ENCODE results near the genes TSHZ2 and BCAS1.

- PRO-cap = no peak
Measured at GRCh38 chr20:51768766-51769185, 586 bp upstream of the ATP9A start.

GRCh38 chr20:52727648-52728032 lies 244.5 kb upstream of the TSHZ2 start:
- PRO-cap = no peak

DNA sequence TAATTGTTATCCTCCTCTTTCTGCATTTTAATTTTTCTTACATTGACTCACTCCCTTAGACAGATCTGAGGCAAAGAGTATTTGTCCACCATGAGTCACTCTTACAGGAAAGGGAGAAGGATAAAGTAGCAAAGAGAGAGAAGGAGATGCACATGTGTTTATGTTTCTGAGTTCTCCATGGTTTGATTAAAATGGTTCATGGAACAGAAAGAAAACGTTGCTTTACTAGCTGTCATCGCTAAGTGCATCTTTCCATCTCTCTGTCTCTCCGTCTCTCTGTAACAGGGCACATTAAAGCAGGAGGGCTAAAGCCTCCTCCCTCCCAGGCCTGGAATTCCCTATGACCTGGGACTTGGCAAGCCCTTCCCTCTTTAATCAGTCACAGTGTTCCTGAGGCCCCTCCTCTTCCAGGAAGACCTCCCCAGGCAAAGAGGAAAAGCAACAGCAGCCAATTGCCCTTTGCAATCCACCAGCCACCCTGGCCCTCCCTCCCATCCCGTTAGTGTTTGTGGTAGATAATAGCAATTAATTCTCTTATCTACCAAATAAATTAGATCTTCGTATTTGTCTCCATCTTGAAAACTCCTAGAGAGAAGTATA lies 112.8 kb upstream of the TSHZ2 start:
- PRO-cap = no peak

- PRO-cap = bidirectional peak, plus-strand start at chr20:52972155, minus-strand start at chr20:52972090
Measured at GRCh38 chr20:52971866-52972540, at the start of gene TSHZ2. Gene TSHZ2 (plus strand): TSS chr20:52972358.

DNA sequence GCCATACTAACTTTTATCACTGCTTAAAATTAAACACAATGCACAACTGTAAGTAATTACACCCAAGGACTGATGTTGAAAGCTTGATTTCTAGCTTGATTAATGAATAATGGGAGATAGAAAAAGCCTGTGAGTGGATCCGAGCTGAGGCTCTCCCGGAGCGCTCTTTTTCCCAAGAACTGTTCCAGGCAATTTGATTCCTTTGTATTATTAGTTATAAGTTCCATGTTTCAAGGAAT lies 3.6 kb downstream of the TSHZ2 start:
- PRO-cap = no peak

DNA sequence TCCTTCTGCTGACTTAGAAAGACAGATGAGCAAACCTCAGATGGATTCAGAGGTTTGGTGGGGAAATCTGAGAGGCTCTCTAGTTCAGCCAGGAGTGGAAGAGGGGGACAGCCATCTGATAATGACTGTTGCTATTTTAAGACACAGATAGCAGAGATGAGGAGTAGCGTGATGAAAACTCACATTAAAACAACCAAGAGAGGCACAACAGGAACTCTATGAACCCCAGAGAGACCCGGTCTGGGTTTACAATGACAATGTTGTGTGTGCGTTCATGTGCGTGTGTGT lies 28.7 kb downstream of the TSHZ2 start:
- PRO-cap = no peak

DNA sequence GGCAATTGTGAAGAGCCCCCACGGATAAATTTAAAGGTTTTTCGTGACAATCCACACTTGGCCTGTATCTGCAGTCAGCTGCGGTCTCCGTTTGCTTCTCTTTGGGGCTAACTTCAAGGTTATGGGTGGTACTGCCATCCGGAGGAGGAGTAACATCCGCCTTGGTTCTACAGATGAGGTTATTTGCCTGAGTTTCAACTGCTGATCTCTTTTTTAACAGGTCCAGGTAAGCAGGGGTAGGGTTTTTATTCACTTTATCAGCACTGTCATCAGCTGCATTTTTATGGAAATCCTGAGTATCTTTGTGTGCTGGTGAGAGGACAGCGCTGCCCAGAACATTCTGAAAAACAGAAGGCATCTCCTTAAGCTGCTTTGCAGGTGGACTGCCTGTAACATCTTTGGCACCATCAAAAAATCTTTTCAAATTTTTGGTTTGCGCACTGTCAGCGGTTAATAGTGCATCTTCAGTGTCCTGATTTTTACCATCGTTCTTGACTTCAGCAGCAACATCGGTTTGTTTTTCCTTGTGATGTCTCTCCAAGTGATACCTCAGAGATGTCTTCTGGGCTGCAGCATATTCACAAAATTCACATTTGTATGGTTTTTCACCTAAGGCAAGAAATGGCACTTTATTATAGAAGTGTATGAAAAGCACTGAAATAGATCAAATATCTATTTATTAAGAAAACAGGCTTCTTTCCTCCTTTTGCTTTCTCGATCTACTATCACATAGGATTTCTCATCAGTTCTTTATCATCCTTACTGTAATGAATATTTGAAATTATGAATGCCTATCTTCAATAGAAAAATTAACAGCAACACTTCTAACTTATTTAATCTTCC lies 16.7 kb downstream of the ZNF217 start:
- PRO-cap = no peak

DNA sequence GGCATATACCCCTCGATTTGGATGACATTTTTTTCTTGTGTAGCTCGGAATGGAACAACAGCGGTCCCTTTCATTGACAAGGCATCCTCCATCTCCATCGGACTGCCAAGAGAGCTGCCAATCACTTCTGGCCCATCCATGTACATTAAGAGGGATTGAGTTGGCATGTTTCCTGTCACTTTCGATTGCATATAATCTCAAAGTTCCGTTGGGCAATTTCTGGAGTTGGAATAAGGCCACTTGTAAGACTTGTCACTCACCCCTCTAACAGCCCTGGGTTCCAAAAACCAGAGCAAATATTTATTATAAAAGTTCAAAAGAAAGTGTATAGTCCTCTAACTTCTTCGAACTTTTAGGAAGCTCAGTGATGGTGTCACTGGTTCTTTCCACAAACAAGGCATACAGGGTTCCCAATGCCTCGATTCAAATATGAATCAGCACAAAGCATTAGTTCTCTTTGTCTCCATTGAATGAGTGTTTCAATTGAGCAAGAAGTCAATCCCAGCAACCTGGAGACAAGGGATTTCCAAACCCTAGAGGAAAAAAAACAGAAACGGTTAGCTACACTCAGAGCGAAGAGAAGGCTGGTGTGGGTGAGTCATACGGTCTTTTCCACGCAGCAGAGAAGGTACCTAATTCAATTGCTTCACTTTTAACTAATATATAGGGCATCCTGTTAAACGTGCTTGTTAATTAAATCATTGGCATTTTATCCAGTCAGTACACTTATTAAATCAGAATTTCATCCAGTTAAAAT lies 10.8 kb downstream of the ZNF217 start:
- PRO-cap = no peak

GRCh38 chr20:53584221-53584709 lies 9.4 kb downstream of the ZNF217 start:
- PRO-cap = no peak

GRCh38 chr20:53592530-53593439 lies 854 bp downstream of the ZNF217 start:
- PRO-cap = bidirectional peak, plus-strand start at chr20:53592751, minus-strand start at chr20:53592765

DNA sequence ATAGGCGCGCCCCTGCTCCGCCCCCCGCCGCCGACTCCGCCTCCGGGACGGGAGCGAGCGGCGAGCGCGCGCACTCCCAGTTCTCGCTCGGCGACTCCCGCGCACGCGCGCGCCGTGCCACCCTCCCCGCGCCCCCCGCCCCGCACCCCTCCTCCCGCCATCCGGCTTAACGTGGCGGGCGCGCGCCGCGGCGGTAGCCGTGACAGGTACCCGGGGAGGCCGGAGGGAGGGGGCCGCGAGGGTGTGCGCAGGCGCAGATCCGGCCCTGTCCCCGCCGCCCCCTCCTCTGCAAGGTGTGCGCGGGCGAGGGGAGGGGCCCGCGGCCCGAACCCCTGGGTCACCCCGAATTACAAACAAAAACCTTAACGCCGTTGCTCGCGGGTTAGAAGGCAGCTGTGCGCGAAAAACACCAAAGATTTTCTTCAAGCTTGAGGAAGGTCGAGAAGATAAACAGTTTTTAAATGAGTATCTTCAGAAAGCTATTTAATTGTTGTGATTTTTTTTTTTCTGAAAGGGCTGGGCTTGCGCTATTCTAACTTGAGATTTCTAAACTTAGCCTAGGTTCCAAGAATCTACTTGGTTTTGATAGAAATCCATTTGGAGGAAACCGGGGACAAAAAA lies 891 bp upstream of the ZNF217 start:
- PRO-cap = bidirectional peak, plus-strand start at position 79 of the sequence, minus-strand start outside the sequence; bidirectional peak, plus-strand start at position 385 of the sequence, minus-strand start at position 286 of the sequence

DNA sequence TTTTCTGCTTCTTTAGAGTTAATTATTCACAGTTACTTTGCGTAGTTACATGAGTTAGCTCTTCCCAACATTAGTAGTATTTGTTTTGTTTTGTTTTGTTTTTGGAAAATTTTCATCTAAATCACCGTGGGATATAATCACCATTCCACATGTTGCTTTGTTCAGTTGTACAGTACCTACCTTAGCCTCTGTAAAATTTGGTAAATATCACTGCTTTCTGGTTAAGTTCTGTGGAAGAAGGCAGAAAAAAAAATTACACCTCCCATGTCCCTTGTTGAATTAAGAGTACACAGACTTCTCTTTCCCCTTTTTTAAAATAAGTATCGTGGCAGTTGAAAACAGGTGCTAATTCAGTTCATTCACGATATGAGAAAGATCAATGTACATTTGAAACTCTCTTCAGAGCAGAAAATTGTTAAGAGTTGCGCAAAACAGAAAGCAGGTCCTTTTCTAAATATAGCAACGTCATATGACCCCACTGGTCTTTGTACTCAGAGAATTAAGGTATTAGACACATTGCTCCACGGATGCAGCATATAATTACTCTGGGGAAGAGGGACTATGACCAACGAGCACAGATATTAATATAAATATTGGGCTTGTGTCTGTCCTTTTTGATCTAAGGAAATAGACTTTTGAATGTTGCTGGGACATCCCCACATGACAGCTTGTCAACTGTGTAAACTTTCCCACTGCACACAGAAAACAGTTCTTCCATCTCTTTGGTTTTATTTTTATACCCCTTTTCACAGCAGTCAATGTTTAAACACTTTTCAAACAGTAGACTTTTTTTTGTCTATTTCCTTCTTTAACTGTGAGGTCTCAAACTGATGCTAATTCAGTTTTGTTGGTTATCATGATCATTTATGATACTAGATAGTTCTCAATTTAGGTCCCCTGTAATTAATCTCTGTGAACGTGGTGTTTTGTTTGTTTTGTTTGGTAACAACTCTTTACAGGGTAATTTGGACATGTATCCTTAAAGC lies 58.7 kb upstream of the ZNF217 start:
- PRO-cap = no peak

GRCh38 chr20:53654953-53655624 lies 61.5 kb upstream of the ZNF217 start:
- PRO-cap = no peak

DNA sequence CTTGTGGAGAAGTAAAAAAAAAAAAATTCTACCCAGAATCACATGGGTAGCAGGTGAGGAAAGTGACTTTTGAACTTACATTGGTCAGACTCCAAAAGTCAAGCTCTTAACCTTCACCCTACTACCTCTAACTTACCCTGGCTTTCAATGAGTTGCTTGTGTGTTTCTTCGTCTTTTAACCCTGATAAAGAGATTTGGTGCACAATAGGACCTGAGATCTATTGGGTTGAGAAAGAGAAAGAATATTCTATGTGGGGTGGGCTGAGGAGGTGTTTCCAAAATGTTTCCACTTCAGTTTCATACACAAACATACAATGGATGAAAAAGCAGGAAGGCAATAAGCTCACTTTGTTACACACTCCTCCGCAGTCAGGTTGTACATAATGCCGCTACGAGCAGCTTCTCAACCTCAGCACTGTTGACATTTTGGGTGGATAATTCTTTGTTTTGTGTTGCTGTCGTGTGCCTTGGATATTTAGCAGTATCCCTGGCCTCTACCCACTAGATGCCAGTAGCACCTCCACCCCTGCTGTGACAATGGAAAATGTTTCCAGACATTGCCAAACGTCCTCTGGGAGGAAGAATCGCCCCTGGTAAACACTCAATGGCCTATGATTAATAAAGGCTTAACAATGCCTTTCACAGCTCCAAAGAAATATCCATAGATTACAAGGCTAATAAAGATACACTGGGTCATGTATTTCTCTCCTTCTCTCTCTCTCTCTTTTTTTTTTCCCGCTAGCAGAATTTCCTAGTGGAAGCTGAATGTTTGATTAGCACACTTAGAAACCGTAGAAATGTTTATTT lies 193.1 kb upstream of the ZNF217 start:
- PRO-cap = no peak

- PRO-cap = no peak
Measured at GRCh38 chr20:53867180-53867570, 203.2 kb downstream of the BCAS1 start.

GRCh38 chr20:53995852-53996371 lies 74.5 kb downstream of the BCAS1 start:
- PRO-cap = no peak

DNA sequence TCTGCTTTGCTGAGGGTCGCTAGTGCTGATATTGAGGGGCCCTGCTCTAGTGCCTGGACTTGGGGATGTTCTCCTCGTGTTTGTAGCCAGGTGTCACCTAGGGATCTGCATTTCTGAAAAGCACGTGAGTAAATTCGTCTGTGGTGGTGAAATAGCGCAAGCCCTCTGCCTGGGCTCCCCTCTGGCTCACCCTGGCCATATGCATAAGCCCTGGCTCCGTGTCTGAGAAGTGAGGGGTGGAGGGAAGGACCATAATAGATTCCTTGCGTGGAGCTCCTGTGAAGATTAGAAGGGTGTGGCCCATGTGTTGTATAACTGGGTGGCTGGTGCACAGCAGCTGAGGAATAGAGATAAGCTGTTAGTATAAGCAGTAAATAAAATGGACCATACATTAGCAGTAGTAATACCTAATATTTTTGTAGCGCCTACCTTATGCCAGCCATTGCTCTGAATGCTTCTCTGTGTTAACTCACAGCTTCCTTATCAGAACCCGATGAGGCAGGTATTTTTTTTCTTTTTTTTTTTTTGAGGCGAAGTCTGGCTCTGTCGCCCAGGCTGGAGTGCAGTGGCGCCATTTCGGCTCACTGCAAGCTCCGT lies 4.7 kb downstream of the BCAS1 start:
- PRO-cap = no peak

GRCh38 chr20:54070181-54070991 lies at the start of gene BCAS1:
Gene BCAS1 (minus strand): TSS chr20:54070594.
- PRO-cap = no peak

- PRO-cap = no peak
Measured at GRCh38 chr20:54086513-54087198, 16.3 kb upstream of the BCAS1 start.

GRCh38 chr20:54221509-54221881 lies 13.6 kb downstream of the PFDN4 start:
- PRO-cap = no peak

Measured in WTC11 (cell line).